Pericardium (tissue), 1 donor: ENCODE measurements around a stretch of chr6.

DNA sequence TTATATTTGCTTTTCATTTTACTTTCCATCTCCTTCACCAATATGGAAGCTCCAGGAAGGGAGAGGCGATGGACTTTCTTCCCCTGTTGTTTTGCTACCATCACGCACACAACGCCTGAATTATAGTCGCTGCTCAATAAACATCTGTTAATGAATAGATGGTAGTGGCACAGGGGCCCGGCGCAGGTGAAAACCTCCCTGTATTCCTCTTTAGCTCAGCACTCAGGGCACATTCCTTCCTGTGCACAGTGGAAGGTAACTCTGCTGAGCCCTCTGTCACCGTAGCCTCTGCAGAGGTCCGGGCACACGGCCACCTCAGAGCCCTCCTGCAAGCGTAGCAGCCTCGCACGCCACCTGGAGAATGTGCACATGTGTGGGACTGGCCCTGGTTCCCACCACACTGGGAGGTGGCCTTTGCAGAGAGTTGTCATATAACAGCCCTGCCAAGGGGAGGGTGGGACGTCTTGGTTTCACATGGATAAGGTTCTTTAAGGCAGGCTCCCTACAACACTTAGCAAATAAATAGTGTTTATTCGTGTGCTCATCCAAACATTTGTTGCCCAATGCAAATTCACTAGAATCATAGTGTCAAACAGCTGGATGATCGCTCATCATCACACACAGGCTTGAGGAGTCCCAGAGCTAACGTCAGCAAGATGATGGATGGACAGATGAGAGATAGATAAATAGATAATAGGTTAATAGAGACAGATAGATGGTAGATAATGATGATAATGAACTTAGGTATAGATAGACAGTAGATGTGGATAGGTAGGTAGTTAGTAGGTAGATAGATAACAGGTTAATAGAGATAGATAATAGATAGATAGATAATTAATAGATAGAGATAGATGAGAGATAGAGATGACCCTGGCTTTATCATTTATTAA lies 32.3 kb upstream of the AFDN start:
- RRBS = no CpG with 5 or more reads among the region's 16 CpGs

GRCh38 chr6:167795094-167795859 lies 31.4 kb upstream of the AFDN start:
- RRBS = 32% methylated on average over 3 of the region's 22 CpGs

DNA sequence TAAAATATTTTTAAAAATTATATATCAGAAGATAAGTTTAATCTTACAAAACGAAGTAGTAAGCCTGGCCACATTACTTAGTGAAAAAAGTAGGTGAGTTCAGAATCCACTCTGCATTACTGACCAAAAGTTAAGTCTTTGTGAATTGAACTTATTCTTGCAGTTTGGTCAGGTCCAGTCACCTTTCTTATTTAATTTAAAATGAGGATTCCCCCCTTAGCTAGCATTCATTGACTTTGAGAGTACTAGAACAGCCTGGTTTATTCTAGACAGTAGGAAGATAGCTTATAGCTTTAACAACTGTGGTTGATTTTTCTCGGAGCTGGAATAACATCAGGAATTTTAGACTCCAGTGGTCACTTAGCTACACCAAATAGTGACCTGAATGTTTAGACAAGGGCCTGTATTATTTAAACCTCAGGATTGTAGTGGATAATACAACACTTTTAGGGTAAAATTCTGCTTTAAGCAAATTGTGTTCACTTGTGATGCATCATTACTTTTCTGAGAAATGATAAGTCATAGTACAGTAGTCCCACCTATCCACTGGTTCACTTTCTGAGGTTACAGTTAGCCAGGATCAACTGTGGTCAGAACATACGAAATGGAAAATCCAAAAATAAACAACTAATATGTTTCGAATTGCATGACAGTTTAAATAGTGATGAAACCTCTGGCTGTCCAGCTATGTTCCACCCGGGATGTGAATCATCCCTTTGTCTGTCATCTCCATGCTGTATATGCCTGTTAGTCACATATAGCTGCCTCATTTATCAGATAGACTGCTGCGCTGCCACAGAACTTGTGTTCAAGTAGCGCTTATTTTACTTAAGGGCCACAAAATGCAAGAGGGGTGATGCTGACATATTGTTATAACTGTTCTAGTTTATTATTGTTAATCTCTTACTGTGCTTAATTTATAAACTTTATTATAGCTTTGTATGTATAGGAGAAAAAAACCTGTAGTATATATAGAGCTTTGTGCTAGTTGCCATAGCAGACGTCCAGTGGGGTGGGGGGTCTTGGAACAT lies 29.0 kb downstream of the AFDN start:
- RRBS = no CpG with 5 or more reads among the region's 8 CpGs

DNA sequence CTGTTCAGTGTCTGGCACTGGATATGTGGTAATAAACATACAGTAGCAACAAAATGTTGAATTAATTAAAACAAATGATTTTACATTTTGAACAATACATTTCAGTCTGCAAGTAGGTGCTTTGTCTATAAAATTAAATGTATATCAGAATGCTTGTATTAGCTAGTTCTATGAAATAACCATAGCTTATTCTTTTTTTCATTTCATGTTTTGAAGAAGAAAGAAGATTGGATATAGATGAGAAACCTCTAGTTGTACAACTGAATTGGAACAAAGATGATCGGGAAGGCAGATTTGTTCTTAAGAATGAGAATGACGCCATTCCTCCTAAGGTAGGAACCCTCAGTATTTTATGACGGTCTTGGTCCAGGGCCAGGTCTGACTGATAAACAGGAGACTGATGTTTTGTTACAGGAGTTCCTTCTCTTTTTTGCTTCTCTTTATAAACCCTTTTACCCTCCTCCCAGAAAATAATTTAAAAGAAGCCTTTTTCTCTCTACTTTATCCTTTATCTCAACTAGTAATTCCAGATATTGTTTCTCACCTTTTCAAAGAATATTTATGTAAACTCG lies 43.5 kb downstream of the AFDN start:
- RRBS = no CpG with 5 or more reads among the region's 4 CpGs

DNA sequence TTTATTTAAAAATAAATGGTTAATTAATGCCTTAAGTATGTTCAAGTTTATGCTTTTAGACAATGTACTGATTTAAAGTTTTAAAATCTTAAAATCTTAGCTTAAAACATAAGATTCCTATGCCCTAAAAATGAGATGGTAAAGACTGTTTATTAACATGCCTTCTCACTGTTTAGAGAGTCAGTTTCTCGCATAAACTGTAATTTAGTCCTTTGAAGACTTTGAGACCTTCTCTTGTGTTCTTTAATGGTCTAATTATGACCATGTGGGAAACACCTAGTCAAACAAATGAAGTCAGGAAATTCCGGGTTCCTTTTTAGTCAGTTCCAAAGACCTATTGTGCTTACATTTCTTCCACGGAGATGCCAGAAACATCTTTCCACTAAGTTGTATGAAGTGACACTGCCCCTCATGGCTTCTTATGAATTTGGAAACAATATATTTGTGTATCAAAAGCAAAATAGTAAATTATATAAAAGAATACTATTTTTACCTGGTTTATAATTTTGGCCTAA lies 64.2 kb upstream of the KIF25 start:
- RRBS = no CpG with 5 or more reads among the region's 3 CpGs

- RRBS = no CpG with 5 or more reads among the region's 6 CpGs
Measured at GRCh38 chr6:167937890-167938751, 59.4 kb upstream of the KIF25 start.

GRCh38 chr6:167993056-167993626 lies 4.3 kb upstream of the KIF25 start:
- RRBS = no CpG with 5 or more reads among the region's 19 CpGs

DNA sequence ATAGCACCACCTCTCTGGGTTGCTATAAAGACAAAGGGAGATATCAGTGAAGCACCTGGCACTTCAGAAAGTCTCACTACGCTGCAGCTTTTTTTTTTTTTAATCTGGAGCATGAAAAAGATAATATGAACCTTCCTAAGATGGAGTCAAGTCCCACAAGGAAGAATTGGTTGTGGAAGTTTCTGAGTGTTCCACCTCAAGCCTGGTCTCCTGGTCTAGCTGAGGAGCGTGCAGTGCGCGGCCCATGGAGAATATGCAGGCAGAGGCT lies 537 bp downstream of the KIF25 start:
- RRBS = no CpG with 5 or more reads among the region's 4 CpGs

- RRBS = no CpG with 5 or more reads among the region's 13 CpGs
Measured at GRCh38 chr6:168070527-168071040, 8.4 kb downstream of the FRMD1 start.

- RRBS = no CpG with 5 or more reads among the region's 13 CpGs
Measured at GRCh38 chr6:168116942-168117287, 37.9 kb upstream of the FRMD1 start.

DNA sequence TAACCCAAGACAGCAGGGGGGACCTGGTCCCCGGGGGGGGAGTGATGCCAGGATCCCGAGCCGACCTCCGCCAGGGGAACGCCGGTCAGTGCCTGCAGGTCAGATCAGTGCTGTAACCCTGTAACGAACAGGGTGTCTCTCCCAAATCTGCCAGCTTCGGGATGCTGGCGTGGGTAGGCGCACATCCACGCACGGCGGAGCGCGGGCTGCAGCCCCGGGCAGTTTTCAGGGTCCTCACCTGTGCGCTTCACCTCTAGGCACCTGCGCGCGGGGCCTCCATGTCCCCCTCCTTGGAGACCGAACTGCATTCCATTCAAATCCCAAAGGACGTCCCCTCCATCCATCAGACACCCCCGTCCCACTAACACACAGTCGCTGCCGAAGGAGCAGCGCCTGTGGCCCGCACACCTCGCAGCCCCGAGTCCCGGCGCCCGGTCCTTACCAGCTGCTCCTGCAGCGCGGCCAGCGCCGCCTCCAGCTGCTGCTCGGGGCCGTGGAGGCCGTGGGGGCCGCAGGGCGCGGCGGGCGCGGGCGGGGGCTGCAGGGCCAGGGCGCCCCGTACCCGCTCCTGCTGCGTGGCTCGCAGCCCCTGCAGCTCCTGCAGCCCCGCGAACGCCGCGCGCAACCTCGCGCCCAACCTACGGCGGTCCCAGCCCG lies 503 bp downstream of the DACT2 start:
- RRBS = 33% methylated on average over 5 of the region's 62 CpGs

DNA sequence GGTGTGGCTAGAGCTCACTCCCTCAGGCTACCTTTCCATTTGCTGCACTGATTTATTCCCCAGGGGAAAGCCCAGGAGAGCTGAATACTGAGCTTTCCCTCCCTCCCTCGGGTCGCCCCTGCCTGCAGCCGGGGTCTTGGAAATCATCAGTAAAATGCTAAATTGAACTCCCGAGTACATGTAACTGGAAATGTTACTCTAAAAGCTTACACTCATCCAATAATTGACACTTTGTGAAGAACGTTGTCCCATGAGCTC lies 10.0 kb downstream of the SMOC2 start:
- RRBS = no CpG with 5 or more reads among the region's 5 CpGs

DNA sequence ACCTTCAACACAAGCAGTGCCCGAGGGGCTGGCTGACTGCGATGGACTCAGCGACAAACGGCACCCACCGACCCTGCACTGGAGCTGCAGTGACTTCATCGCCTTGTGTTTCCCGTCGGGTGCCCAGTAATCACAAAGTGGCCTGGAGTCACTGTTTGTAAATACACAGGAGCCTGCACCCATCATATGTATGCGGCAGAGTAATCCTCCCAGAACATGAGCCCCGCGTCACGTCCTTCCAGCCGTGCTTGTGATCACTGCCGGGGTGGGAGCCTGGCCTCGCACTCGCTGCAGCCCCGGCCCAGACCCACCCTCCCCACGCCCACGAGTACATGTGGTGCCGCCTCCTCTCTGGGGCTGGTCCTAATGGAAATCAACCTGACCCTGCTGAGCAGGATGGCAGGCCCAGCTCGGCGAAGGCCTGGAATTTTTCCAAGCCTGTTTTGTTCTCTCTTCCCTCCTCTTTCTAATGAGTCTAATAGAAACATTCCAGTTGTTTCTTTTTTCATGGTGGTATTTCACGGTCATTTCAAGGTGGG lies 16.4 kb downstream of the SMOC2 start:
- RRBS = 65% methylated on average over 4 of the region's 23 CpGs

DNA sequence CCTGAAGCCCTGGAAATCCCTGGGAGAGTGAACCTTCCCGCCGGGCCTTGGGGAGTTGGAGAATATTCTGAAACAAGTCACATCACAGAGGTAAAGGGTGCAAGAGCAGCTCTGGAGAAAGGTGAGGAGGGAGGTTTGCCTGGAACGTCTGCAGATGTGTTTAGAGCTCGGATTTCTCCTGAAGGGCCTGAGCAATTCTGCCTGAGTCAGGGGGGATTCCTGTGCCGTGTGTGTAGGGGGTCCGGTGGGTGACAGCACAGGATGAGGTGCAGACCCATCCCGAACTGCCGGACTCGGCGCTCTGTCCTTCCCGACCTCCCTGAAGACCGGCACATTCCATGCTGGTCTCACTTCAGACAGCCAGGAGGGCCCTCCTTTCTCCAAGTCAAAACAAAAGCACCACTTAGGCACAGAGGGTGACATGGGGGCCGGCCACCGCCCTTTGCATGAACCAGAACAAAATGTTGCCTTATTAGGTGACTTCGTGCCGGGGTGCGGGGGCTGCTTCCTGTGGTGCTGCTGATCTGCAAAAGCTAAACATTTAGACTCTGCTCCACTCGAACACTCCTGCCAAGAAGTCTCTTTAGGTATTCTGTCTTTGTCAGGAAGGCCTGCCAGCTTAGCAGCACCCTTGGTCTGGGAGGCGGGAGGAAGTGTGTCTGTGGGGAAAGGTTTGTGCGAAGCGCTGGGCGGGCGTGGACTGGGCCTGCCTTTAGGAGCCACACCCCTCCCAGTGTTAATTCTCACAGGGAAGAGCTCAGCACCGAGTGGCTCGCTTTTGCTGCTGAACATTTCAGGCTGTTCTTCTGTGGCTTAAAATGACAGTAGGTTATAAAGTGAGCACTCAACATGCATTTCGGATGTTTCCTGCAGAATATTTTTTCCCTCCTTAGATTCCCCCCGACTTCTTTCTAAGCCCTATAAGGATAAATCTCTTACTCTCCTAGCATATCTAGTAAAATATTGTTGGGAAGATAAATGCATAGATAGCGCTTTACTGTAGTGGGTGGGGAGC lies 133.8 kb downstream of the SMOC2 start:
- RRBS = 64% methylated on average over 7 of the region's 28 CpGs

DNA sequence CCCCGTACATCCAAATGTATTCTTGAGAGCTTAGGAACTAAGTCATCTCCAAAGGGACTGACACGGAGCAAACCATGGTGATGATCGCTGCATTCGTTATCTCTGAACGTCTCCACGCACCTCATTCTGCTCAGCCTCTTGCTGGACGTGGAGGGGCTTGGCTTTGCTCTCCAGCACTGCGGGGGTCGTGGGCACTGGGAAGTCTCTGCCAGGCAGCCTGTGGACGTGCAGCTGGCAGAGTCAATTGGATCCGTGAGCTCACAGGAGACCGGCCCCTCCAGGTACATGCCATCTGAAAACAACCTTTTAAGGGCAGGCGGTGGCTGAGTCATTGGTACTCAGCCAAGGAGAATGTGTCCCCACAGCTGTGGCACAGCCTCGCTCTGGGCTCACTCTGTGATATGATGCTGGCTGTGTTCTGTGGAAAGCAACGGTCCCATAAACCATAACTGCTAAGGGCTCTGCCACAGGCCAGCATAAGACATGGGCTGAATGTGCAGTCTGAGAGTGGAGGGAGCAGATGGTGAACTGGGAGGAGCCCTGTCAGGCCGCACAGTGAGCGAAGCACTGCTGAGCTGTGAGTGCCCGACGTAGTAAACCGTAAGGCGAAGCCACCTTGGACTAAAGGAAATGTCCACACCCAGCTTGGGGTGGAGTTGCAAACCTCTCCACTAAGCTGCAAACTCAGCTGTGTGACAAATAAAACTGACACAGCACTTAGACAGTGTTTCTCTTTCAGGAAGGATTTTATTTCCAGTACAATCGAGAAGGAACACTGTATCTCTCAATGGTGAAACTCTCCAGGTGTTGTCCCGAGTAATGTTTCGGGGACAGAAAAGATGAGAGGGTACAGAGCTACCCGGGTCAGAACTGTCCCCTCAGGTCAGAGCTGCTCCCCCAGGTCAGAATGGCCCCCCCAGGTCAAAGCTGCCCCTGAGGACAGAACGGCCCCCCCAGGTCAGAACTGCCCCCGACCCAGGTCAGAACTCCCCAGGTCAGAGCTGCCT lies 375.8 kb downstream of the THBS2 start:
- RRBS = no CpG with 5 or more reads among the region's 27 CpGs

- RRBS = no CpG with 5 or more reads among the region's 19 CpGs
Measured at GRCh38 chr6:169224099-169224918, 29.3 kb downstream of the THBS2 start.

DNA sequence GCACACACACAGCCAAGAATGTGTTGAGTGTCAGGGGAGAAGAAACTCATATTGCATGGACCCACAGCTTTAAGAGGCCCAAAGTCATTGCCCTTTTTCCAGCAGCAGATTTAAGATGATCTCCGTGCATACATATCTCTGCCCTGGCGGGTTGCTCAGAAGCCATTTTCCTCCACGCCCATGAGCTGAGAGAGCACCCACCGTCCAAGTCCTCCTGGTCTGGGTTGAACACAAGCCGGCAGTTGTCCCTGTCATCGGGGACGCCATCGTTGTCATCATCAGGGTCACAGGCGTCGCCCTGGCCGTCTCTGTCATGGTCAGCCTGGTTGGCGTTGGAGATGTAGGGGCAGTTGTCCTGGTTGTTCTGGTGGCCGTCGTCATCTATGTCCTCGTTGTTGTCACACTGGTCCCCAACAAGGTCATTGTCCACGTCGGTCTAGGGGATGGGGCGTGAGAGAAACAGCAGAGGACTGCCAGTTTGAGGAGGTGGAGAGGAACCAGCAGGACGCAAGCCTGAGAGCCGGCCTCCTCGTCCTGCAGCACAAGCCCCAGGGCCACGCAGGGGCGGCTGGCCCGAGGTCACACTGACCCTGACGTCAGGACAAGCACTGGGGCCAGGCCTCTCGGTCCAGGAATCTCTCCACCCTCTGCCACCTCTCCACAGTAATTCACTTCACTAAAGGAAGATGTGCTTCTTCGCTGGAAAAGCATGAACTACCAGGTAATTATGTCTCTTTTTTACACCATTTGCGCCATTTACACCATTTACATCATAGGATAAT lies 28.5 kb downstream of the THBS2 start:
- RRBS = no CpG with 5 or more reads among the region's 28 CpGs

- RRBS = no CpG with 5 or more reads among the region's 19 CpGs
Measured at GRCh38 chr6:169229449-169230069, 24.1 kb downstream of the THBS2 start.

DNA sequence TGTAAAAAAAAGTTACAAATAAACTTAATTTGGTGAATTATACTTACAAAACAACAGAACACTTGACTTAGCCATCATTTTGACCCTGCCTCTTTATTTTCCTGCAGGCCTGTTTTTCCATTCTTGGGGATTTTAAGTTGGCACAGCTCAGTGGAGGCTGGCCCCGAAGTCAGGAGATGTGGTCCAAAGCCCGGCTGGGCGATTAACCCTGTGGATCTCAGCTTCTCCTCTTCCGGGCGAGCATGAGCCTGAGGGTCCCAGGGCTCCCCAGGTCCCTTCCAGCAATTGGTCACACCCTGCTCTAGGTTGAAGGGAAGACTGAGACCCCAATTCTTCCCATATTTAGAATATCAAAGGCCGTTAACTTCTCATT lies 2.3 kb downstream of the THBS2 start:
- RRBS = 34% methylated on average over 2 of the region's 6 CpGs

- RRBS = no CpG with 5 or more reads among the region's 8 CpGs
Measured at GRCh38 chr6:169269222-169269962, 15.7 kb upstream of the THBS2 start.